Mesangial cell (primary cell): ENCODE measurements around the gene MMEL1.

DNA sequence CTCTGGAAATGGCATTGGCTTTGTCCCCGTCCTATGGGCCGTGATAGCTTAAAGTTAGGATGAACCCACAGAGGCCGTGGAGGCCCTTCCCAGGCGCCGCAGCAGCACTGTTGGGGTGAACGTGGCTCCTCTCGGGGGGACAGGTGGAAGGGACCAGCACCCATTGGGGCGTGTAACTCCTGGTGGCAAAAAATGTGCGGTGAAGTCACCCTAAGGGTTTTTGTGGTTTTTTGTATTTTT, 27.3 kb downstream of the FAAP20 start:
- RAMPAGE, long total RNA = no peak

GRCh38 chr1:2187589-2188346, 6.8 kb downstream of the FAAP20 start:
- RAMPAGE, long total RNA = no peak

- RAMPAGE, long total RNA = no peak
Measured at GRCh38 chr1:2190501-2191139, 4.0 kb downstream of the FAAP20 start.

DNA sequence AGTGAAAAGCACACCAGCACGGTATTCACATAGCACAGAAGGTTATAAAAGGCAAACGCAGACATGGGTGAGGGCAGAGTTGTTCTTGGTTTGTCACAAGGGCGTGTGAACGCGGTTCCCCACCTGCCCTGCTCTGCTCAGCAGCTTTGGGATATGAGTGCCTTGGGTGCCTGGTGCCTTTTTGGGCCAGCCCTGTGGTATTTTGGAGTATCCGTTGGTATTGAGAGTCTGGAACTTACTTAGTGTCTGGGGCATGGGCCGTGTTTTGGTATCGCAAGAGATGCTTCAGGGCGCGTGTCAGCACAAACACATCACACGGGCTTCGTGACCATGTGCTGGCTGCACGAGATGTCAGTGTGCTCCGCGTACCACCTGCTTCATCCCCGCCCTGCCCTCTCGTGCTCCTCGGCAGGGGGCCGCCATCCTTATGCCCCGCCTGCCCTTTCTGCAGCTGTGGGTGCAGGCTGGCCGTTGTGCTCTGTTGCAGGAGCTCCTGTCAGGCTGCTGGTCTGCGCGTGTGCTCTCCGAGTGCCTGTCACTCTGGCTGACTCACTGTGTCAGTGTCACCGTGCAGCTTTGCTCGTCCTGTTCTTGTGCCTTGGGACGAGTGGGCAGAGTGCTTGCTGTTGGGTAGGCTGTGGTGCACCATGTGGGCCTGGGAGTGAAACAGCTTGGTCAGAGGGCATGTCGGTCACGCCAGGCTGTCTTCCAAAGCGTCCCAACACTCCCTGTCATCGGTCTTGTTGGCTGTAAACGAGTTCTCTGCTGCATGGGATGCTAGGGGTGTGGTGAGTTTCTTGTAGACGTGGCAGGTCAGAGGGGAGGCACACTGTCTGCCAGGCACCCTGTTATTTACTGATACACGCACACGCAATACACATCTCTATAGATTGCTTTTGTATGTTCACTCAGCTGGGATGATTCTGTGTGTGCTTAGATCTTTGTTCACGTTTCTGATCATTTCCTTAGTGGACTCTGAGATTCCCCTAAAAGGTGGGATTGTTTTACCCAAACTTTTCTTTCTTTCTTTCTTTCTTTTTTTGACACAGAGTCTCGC, 15.2 kb downstream of the SKI start:
- RAMPAGE, long total RNA = no peak

- RAMPAGE, long total RNA = no peak
Measured at GRCh38 chr1:2248942-2249660, 21.0 kb downstream of the SKI start.

DNA sequence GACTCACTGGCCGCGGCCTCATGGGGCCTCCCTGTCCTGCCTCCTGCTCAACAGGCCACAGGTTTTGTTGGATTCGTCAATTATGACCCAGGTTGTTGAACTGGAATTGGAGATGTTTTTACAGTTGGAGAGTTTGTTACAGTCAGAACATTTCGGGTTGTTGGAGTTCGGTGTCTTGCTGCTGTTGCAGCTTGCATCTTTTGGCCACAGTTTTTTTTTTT, 21.5 kb downstream of the SKI start:
- RAMPAGE, long total RNA = no peak

DNA sequence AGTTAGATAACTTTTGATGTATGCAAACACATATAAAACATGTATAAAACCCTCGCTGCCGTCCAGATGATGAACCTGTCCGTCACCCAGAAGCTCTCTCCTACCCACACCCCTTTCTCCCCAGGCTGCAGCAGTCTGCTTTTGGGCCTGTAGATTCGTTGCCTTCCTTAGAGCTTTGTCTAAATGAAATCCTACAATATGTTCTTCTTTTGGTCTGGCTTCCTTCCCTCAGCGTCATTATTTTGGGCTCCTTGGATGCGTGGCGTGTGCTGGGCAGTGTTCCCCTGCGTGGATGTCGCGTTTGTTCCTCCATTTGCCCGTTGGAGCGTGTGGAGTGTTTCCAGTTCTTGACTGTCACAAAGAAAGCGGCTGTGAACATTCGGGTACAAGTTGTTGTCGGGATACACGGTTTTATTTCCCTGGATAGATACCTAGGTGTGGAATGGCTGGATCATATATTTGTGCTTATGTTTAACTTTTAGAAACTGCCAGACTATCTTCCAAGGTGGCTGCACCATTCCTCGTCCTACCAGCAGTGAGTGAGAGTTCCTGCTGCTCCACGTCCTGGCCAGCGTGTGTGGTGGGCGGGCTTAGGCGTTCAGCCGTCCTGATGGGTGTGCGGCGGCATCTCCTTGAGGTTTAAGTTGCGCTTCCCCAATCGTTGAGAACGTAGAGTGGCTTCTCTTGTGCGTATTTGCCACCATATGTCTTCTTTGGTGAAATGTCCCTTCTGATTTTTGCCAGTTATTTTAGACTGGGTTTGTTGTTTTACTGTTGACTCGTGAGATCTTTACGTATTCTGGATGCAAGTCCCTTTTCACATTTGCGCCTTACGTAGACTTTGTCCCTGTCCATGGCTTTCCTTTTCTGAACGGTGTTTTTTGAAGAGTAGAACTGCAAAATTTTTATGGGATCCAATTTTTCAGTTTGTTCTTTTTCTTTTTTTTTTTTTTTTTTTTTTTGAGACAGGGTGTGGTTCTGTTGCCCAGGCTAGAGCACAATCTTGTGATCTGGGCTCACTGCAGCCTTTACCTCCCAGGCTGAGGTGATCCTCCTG, 31.8 kb downstream of the SKI start:
- RAMPAGE, long total RNA = no peak

- RAMPAGE, long total RNA = no peak
Measured at GRCh38 chr1:2278778-2279700, 50.9 kb downstream of the SKI start.

DNA sequence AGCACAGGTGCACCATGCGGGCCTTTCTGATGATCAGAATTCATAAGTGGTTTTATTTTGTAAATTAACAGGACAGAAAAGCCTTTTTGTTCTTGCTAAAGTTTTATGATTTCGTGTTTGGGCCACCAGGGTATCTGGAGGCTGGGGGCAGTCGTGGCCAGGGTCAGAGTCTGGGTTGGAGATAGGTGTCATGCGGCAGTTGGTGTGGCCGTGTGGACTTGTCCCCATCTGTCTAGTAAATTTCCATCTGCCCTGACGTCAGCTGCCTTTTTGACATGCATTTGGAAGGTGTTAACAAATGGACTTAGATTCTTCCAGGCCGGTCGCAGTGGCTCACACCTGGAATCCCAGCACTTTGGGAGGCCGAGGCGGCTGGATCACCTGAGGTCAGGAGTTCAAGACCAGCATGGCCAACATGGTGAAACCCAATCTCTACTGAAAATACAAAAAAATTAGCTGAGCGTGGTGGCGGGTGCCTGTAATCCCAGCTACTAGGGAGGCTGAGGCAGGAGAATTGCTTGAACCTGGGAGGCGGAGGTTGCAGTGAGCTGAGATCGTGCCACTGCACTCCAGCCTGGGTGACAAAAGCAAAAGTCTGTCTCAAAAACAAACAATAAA, 56.9 kb downstream of the SKI start:
- RAMPAGE, long total RNA = no peak

- RAMPAGE, long total RNA = no peak
Measured at GRCh38 chr1:2312806-2313549, 78.4 kb downstream of the MORN1 start.

- RAMPAGE, long total RNA = no peak
Measured at GRCh38 chr1:2360800-2361262, 30.5 kb downstream of the MORN1 start.

- RAMPAGE, long total RNA = no peak
Measured at GRCh38 chr1:2493974-2494709, 18.1 kb downstream of the PLCH2 start.

DNA sequence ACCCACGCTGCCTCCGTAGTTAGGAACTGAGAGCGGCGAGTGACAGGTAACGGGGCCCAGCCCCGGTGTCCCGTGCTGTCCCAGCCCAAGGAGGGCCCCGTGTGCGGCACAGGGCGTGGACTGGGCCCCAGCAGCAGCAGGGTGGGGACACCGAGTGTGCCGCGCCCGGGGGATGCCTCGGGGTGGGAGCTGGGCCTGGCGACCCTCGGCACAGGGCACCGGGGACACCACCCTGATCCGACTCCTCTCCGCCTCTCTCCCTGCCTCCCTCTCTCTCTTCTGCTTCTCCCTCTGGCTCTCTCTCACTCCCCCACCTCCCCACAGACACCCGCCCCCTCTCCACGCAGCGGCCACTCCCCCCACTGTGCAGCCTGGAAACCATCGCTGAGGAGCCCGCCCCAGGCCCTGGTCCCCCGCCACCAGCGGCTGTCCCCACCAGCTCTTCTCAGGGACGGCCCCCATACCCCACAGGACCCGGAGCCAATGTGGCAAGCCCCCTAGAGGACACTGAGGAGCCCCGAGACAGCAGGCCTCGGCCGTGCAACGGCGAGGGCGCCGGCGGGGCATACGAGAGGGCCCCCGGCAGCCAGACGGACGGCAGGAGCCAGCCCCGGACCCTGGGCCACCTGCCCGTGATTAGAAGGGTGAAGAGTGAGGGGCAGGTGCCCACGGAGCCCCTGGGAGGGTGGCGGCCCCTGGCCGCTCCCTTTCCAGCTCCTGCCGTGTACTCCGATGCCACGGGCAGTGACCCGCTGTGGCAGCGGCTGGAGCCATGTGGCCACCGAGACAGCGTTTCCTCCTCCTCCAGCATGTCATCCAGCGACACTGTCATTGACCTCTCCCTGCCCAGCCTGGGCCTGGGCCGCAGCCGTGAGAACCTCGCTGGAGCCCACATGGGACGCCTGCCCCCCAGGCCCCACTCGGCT, 22.5 kb downstream of the PANK4 start:
- RAMPAGE, long total RNA = no peak

GRCh38 chr1:2547226-2547462, 9.0 kb upstream of the TNFRSF14 start:
- RAMPAGE, long total RNA = no peak

DNA sequence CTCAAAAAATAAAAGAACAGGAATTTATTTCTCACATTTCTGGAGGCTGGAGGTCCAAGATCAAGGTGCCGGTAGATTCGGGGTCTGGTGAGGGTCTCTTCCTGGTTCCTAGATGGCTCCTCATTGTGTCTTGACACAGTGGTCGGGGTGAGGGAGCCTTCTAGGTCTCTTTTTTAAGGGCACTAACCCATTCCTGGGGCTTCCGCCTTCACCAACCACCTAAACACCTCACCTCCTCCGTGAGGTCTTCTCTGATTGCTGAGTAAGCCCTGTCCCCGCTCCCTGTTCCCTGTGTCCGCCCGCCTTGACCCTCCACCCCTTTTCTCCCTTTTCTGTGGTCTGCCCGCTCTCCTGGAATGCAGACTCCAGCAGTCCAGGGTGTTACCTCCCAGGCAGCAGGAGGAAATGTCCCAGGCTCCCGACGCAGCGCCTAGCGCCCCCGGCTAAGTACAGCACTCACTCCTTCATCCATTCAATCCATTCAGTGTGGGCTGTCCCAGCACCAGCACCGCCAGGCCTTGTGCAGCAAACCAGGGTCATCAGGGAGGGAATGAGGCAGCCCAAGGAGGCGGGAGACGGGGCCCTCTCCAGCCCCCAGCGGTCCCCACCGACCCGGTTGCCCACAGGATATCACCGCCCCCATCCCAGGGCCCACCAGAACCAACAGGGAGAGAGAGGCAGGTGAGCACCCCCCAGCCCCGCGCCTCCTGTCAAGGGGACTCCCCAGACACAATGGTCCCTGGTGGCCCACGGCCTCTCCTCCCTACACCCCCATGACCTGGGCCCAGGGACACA, 10.0 kb downstream of the TNFRSF14 start:
- RAMPAGE, long total RNA = no peak

- RAMPAGE, long total RNA = no peak
Measured at GRCh38 chr1:2585212-2586153, 1.1 kb upstream of the PRXL2B start.

DNA sequence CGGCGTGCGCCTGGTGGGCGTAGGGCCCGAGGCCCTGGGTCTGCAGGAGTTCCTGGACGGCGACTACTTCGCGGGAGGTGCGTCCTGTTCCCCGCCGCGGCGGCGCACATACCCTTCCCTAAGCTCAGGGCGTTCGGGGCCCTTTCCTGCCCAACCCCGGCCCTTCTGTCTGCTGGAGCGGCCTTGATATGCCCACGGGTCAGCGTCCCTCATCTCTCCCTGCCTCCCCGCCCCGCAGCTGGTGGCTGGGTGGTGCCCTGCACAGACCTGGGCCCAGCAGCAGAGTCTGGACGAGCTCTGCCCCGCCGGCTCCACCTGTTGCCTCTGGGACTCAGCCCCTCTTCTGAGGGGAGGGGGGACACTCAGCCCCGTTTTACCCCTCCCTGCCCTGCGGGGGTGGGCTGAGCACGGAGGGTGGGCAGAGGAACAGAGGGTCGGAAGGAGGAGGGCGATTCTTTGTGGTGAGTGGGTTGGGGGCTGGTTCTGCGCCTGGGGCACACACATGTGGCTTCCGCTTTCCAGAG, 704 bp downstream of the PRXL2B start:
- RAMPAGE, long total RNA = no peak

- RAMPAGE, long total RNA = no peak
Measured at GRCh38 chr1:2632618-2633390, at the start of gene MMEL1. Gene MMEL1, minus strand, starts transcription at chr1:2633016.

DNA sequence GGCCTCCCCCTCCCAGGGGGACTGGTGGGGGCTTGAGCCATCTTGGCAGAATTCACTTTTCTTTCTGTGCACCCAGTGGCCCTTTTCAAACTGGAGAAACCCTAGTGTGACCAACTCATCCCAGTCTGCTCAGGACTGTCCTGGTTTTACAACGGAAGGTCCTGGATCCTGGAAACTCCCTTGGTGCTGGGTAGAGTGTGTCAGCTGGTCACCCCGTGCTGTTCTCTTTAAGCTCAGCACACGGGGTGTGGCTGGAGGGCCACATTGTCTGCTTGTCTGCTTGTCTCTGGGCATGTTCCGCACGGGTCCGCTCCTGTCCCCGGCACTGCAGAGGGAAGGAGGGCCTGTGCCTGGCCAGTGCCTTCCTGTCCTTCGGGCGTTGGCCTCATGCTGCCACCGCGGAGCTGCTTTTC, 45.8 kb upstream of the TTC34 start:
- RAMPAGE, long total RNA = no peak

DNA sequence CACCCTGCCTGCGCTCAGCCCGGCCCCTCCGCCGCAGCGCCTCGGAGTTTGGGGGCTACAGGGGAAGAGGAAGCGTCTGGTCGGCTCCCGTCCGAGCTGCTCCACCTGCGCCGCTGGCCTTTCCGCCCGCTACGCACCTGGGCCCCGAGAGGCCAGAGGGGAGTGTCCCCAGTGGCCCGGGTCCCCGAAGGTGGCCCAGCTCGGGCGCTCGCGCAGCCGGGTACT, 1.1 kb upstream of the PRDM16 start:
- RAMPAGE, long total RNA = no peak